Sternocleidomastoid (tissue), 1 donor: ENCODE data around the gene MOGAT1.

DNA sequence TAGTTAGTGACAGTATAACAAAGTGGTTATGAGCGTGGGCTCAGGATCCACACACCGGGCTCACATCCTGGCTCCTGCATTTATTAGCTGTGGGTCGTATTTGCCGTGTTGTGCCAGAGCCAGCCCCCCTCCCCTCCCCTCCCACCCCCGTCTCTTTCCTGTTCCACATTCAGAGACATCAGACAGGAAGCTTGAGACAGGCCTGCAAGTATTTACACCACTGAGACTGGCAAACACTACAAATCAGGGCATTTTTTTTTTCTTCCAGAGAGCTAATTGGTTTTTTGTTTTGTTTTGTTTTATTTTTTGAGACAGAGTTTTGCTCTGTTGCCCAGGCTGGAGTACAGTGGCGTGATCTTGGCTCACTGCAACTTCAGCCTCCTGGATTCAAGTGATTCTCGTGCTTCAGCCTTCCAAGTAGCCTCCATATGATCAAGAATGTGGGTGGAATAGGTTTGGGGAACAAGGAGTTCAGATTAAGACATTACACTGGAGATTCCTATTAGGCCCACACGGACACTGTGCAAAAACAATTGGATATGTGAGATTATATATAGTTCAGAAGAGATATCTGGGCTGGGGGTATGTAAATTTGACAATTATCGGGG lies 9.5 kb upstream of the DNPEP start:
- PRO-cap, result no peak

- PRO-cap, result no peak
These were observed 12.1 kb upstream of the DNPEP start for GRCh38 chr2:219399707-219400291.

DNA sequence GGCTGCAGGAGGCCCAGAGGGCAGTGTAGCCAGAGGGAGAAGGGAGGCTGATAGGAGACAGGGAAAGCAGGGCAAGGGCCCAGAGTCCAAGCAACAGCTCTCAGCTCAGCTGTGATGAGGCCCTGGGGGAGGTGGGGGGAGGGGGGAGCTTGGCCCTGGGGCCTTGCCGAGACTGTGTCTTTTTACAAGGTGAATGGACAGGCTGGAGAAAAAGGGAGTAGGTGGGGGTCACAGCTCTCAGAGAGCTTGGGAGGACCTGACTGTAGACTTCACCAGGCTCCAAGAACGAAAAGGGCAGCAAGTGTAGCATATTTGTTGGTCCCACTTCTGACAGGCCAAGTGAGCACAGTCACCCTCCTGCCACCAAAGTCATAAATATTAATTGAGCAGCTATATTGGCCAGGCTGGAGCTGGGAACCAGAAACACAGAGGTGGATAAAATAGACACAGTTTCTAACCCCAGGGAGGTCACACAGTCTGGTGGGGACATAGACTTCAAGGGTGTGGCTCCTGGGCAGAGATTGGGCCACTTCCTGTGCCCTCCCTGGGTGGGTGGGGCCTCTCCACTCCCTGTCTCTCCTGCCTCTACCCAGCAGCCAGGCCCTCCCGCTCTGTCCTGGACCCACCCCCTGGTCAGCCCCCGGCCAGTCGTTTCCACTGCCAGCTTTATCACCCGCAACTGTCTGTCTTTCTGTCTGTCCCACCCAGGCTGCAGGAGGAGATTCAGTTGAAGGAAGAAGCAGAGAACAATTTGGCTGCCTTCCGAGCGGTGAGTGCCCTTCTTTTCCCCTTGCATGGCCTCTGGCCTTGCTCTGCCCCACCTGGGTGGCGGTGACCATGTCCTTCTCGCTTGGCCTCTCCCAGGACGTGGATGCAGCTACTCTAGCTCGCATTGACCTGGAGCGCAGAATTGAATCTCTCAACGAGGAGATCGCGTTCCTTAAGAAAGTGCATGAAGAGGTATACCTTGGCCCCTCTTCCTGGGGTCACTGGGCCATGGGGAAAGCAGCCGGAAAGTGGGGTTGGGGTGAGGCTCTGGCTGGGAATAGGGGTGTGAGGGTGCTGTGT lies 1.5 kb downstream of the DES start:
- PRO-cap, result no peak

DNA sequence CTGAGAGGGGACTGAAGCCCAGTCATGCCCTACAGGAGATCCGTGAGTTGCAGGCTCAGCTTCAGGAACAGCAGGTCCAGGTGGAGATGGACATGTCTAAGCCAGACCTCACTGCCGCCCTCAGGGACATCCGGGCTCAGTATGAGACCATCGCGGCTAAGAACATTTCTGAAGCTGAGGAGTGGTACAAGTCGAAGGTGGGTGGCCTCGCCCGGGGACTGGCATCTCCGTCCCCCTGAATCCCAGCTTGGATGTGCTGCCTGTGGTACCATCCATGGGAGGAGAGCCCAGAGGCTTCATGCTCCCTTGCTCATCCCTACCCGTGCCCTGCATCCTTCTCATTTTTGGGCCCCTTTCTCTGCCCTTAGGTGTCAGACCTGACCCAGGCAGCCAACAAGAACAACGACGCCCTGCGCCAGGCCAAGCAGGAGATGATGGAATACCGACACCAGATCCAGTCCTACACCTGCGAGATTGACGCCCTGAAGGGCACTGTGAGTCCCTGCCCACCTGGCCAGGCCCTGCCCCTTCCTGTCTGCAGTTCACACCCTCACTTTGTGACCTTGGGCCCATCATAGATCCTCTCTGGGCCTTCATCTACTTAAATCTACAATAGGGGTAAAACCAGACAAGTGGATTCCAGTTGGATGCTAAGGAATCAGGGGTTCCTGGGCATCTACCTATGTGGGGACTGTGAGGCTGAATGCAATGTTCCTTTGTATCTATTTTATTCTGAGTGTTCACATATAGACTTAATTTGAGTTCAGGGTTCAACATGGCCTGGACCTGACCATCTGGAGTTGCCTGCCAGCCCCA lies 2.5 kb downstream of the DES start:
- PRO-cap, result no peak

GRCh38 chr2:219423015-219423483 lies 4.9 kb downstream of the DES start:
- PRO-cap, result no peak

- PRO-cap, result no peak
These were observed 19.1 kb upstream of the SPEGNB start for GRCh38 chr2:219476614-219477532.

GRCh38 chr2:219508166-219508520 lies 6.1 kb upstream of the ASIC4 start:
- PRO-cap, result no peak

- PRO-cap, result no peak
These were observed 12.8 kb downstream of the ASIC4 start for GRCh38 chr2:219526992-219527505.

GRCh38 chr2:219529952-219530357 lies 13.7 kb downstream of the CHPF start:
- PRO-cap, result no peak

DNA sequence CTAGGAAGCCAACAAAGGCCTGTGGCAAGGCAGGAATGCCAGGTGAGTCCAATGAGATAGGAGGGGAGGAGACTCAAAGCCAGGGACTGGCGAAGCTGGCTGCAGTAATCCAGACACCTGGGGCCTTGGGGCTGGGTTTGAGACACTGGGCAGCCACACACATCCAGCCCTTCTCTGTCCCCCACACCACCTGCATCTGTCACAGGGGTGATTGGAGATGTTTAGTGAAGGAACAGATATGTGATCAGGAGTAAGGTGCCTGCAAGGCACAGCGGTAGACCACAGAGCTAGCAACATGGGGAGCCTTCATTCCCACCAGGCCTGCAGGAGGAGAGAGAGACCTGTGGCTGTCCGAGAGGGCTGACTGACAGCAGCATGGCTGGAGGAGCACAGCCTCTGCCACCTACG lies 9.5 kb downstream of the CHPF start:
- PRO-cap, result no peak

DNA sequence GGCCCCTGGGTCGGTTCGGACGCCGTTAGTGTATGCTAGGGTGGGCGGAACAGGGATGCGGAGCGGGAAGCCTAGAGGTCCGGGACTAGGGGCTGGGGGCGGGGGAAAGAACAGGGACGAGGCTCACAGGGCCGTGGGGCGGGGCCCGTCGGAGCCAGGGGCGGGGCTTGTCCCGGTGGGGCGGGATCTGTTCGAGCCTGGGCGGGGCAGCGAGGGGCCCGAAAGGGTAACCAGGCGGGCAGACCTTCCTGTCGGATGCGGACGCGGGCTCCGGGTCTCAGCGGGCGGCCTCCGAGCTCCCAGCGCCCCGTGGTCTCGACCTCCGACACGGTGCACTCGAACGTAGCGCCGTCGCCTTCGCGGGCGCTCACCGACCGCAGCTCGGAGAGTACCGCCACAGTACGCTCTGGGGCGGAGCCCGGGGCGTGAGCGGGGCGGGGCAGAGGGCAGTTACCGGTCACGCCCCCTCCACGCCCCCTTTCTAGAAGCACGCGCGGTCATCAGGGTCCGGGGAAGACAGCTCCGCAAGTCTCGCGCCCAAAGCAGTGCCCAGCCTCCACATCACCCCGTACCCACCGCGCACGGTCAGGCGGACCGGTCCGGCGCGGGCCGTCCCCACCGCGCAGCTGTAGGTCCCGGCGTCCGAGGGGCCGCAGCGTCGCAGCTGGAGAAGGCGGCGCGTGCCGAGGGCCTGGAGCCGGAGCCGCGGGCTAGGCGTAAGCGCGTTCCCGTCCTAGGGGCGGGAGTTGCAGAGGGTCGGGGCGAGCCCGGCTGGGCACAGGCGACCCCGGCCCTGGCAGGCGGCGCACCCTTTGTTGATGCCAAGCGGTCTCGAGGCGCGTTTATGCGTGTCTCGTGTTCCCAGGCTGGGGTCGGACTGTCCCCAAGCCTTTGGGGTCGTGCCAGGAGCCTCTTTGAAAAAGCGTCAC lies 8.7 kb downstream of the TMEM198 start:
- PRO-cap, result bidirectional peak, plus-strand start at position 216 of the sequence, minus-strand start at position 87 of the sequence; unidirectional peak, minus-strand start at position 408 of the sequence

GRCh38 chr2:219562448-219562879 lies 8.9 kb downstream of the OBSL1 start:
- PRO-cap, result no peak

DNA sequence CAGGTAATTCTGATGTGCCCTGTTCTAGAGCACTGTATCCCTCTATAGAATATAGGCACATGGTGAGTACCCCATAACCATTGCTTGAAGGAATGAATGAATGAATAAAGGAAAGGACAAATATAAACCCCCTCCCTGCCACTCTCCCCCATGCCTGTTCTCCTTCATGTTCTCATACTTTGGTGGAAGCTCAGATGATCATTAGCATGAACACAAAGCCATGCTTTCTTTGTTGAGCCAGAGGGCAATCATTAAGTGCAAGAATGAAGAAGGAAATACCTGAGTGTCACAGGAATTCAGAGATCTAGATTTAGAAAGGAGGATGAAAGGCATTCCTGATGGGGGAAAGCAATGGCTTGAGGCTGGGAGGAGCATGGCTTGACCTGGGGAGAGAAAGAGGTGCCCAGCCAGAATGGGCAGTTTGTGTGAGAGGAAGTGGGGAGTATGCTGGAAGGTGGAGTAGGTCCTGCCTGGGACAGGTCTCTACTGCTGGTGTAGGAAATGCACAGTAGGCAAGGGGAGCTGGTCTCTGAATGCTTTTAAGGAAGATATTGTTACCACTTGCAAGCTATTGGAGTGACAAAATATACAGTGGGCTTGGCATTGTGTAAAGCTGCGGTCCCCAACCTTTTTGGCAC lies 35.1 kb downstream of the SLC4A3 start:
- PRO-cap, result no peak

DNA sequence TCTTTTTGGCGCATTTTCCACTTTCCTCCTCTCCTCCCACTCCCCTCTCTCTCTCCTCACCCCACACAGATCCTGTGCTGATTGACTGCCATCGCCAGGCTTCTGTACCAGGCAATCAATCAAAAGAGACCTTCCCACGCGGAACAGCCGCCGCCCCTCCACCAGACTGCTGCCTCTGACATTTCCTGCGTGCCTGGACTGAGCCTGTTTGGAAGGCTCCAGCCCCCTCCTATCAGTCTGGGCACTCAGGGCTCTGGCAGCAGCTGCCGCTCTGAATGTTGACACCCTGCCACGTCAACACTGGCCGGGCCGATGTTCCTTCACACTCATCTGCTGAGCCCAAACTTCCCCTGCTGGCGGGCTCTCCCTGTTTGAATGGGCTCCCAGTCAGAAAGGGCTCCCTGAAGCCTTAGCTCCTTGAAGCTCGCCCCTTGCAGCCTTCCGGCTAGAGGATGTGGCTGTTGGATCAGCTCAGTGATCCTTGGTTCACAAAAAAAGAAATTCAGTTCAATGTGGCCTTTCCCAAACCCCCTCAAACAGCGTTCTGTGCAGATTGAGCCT lies 467.6 kb downstream of the EPHA4 start:
- PRO-cap, result no peak

DNA sequence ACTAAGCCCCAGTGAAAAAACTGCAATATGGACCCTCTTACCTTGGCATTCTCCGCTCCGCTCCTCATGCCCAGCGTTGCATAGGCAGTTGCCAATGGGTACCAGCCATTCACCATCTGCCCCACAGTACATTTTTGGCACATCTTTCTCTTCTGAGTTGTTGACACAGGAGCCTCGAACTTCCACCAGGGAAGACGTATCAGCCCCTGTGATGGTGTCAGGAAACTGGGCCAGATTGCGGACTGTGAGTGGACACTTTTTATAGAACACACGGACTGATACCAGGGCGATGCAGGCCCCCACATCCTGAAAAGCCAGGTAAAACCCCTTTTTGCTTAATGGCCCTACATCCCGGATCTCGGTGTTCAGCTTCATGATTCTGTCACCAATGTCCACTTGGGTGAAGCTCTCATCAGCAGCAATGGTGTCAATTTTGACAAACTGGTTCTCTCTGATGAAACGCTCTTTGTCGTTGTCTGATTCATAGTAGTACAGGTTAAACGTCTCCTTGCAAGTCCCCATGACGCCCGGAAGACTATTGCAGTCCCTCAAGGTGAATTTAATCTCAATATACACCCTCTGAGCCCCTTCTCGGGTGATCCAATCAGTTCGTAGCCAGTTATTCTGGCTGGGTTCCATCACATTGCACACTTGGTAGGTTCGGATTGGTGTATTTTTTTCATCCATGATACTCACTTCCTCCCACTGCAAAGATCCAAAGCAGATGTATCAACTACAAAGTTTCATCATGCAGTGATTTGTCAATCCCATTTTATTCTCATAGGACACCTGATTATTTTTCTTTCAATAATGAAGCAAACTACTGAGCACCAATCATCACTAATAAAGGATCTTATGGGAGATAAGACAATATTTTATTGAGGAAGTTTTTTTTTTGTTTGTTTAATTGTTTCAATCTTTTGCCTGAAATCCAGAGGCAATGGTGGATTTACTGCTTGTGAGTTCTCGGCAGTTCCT lies 8.1 kb downstream of the EPHA4 start:
- PRO-cap, result no peak

GRCh38 chr2:221573443-221574446 lies 1.6 kb upstream of the EPHA4 start:
- PRO-cap, result unidirectional peak, minus-strand start at chr2:221573572

- PRO-cap, result no peak
These were observed 366 bp downstream of the ENSG00000288658 start for GRCh38 chr2:222319632-222319946.

- PRO-cap, result no peak
These were observed 61.1 kb downstream of the FARSB start for GRCh38 chr2:222594699-222595219.

DNA sequence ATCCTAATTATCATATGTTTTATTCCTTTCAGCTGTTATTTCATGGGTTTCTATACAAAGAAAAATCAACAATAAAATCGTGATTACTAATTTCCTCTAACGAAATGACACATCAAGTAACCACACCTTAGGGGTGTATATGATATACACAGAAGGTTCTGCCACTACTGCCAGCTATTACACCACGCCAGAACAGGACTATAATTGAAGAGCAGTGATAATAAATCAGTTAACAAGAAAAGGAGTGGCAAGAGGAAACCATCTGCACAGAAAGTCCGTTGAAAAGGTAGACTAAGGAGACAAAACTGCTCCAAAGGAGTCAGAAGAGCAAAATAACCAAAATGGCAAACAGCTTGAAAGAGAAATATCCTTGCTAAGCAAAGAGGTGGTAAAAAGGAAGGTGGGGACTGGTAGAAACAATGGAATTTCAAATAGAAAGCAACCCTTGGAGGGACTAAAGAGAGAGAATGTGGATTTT lies 3.0 kb downstream of the FARSB start:
- PRO-cap, result no peak

- PRO-cap, result bidirectional peak, plus-strand start at chr2:222671658, minus-strand start at chr2:222671509
These were observed at the start of gene MOGAT1 for GRCh38 chr2:222671129-222672107. TSS of gene MOGAT1 (plus strand) at chr2:222671658.